Measurements from ENCODE around the gene SLC6A14.

GRCh38 chrX:113784796-113785232, 799.1 kb upstream of the HTR2C start:
- PRO-cap, result no peak
- RRBS, 2 experiments, result no CpG with 5 or more reads among the region's 6 CpGs

GRCh38 chrX:114726389-114726592, 142.4 kb downstream of the HTR2C start:
- PRO-cap, result no peak
- RRBS, 2 experiments, result no CpG with 5 or more reads among the region's 7 CpGs

GRCh38 chrX:115287130-115287590, 2.4 kb upstream of the LUZP4 start:
- PRO-cap, result unidirectional peak, minus-strand start at chrX:115287394
- RRBS, 2 experiments, result 51 to 98% methylated on average over 1 of the region's 4 CpGs

- PRO-cap, result no peak
- RRBS, 2 experiments, result no CpG with 5 or more reads among the region's 3 CpGs
These were observed 111.5 kb downstream of the LUZP4 start for GRCh38 chrX:115400995-115401509.

DNA sequence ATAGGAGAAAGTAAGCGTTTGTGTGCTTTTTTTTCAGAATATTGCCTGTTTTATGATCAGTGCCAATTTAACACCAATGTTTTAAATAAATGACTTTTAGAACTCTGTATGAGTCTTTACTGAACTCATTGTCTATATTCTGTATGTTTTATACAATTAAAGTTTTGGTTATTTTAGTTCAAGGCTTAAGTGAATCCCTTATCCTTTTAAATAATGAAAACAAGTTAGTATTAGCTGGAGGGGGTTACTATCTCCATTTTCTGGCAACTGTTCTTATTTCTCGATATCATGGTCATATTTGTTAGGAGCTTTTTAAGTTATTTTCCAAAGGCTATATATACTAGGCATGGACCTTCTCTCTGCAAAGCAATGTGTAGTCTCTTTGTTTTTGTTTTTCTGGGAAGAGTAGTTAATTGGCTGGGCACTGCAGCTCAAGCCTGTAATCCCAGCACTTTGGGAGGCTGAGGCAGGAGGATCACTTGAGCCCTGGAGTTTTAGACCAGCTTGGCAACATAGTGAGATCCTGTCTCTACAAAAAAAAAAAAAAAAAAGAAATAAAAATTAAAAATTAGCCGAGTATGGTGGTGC, 37.9 kb downstream of the PLS3 start:
- PRO-cap, result no peak
- RRBS, 2 experiments, result no CpG with 5 or more reads among the region's 3 CpGs

DNA sequence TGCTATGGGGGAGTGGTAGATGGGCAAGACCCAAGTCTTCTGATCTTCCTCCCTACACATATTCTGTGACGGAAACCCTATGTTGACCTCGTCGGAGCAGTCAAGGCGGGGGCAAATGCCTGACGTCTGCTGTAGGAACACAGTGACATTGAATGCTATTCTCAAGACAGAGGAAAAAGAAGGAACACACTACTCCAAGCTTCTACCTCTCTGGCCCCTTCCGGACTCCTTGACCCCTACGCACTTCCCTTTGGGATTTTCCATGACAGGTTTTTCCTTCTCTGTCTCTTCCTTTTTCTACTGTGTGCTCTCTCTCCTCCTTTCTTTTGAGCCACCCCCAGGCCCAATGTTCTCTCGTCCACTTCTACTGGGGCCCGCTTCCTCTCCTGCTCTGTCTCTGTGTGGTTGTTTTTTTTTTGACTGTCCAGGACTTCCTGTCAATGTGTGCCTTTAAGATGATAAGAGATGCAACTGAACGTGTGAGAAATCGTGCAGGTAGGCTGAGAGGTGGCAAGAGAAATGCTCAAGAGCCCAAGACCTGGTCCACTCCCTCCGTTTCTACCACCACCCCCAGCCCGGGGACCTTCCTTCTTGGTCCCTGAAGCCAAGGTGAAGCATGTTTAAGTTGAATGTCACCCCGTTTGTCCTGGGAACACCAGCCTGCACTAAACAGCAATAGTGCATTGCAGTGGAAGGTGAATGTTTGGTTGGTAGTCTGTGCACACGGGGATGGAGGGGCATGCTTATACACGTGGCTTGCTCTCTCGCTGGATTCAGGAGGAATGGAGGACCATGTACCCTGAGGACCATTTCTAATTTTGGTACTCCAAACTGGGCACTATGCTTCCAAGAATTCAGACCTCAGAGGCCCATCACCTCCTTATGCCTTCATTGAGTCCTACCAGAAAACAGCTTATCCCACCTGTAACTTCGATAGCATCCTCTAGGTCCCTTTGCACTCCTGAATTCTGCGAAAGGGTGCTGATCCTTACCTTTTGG, 270.8 kb upstream of the AGTR2 start:
- PRO-cap, result no peak
- RRBS, 2 experiments, result no CpG with 5 or more reads among the region's 19 CpGs

DNA sequence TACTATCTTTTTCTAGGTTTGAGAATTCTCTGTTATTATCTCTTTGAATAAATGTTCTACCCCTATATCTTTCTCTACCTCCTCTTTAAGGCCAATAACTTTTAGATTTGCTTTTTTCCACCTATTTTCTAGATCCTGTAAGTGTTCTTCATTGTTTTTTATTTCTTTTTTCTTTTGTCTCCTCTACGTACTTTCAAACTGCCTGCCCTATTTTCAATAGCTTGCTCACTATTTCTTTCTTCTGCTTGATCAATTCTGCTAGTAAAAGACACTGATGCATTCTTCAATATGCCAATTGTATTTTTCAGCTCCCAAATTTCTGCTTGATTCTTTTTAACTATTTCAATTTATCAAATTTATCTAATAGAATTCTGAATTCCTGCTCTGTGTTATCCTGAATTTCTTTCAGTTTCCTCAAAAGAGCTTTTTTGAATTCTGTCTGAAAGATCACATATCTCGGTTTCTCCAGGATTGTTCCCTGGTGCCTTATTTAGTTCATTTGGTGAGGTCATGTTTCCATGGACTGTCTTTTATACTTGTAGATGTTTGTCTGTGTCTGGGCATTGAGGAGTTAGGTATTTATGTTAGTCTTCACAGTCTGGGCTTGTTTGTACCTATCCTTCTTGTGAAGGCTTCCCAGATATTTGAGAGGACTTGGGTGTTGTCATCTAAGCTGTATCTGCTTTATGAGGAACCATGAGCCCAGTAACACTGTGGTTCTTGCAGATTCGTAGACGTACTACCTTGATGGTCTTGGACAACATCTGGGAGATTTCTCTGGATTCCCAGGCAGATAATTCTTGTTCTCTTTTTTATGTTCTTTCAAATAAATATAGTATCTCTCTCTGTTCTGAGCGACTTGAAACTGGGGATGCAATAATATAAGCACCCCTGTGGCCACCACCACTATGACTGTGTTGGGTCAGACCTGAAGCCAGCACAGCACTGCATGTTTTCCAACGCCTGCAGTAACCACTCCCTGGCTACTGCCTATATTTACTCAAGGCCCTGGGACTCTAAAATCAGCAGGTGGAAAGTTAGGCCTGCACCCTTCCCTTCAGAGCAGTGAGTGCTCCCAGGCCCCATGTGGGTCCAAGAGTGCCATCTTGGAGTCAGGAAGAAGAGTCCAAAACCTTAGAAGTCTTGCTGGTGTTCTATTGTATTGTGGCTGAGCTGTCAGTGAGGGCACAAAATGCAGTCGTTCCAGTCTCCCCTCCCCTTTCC, 236.2 kb upstream of the AGTR2 start:
- PRO-cap, result no peak
- RRBS, 2 experiments, result no CpG with 5 or more reads among the region's 7 CpGs

- PRO-cap, result no peak
- RRBS, 2 experiments, result no CpG with 5 or more reads among the region's 3 CpGs
These were observed 101.8 kb downstream of the AGTR2 start for GRCh38 chrX:116272198-116272903.

DNA sequence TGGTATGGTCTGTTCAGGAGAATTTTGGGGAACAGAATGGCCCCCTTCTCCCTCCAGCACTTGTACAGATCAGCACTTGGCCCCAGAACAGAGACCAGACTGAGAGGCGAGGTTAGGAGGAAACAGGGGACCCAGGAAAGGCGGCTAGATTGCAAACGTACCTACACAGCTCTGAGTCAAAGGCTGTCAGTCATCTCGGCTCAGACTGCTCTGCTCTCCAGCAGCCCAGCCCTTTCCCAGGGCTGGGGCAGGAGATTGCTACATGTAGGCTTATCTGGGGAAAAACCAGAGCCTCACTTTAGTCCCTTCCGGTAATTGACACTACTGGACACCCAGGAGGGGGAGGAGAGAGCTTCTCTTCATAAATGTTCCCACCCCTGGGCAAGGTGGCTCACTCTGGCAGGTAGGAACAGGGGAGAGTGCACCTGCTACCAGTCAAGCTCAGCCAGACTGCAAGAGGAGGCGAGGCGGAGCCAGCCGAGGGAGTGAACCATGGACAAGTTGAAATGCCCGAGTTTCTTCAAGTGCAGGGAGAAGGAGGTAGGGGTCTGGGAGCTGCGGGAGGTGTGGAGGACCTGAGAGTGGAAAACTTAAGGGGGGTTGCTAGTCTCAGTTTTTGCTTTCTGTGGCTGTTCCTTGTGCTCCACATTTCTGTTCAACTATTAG, at the start of gene SLC6A14:
SLC6A14 (plus strand) TSS at position 389 of the 666 bp plus-strand sequence.
- PRO-cap, result no peak
- RRBS, 2 experiments, result no CpG with 5 or more reads among the region's 10 CpGs

DNA sequence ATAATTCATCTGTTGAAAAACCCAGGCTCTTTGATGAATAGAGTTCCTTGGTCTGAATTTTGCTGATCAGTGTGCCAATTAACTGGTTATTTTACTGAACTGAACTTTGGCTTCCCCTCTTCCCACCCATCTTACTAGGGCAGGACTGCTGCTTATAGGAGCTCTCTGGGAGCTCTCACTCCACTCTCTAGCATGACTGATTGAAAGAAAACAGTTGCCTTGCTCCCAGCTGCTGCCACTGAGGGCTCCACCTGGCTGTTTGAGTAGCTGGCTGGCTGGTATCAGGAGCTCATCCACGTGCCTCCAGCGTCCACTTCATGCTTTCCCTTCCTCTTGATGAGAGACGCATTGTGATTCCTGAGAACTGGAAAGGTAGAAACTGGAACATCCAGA, 73.0 kb upstream of the KLHL13 start:
- PRO-cap, result no peak
- RRBS, 2 experiments, result no CpG with 5 or more reads among the region's 3 CpGs

GRCh38 chrX:118496345-118496768, 742 bp downstream of the DOCK11 start:
- PRO-cap, result bidirectional peak, plus-strand start at chrX:118496583, minus-strand start at chrX:118496509
- RRBS, 2 experiments, result 20% methylated on average over 7 of the region's 29 CpGs

- PRO-cap, result no peak
- RRBS, 2 experiments, result no CpG with 5 or more reads among the region's 5 CpGs
These were observed 56.4 kb upstream of the IL13RA1 start for GRCh38 chrX:118671039-118671473.

DNA sequence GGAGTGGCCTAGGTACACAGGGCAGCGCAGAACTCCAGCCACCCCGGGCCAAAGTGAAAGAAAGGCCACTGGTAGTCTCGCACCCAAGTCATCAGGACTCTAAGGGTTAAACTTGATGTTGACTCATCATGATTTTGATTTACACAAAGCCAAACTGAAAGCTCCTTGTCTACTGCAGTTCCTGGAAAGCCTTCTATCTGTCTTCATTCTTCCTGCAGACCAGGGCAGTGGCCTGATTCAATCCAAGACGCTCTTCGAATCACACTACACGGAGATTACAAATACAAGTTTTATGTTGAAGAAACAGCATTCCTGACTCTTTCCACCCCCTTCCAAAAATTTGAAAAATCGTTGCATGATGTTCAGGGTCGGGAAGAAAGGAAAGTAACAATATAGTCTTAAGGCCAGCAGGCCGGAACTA, 2.5 kb upstream of the IL13RA1 start:
- PRO-cap, result no peak
- RRBS, 2 experiments, result no CpG with 5 or more reads among the region's 9 CpGs

- PRO-cap, result bidirectional peak, plus-strand start at chrX:118839562, minus-strand start at chrX:118839481
- RRBS, 2 experiments, result 35 to 69% methylated on average over 22 of the region's 48 CpGs
These were observed 15.7 kb downstream of the ZCCHC12 start for GRCh38 chrX:118839274-118839804.

- PRO-cap, result no peak
- RRBS, 2 experiments, result 19 to 27% methylated on average over 10 of the region's 17 CpGs
These were observed 2.3 kb downstream of the LONRF3 start for GRCh38 chrX:118976600-118977310.

GRCh38 chrX:118992005-118993124, 17.9 kb downstream of the LONRF3 start:
- PRO-cap, result no peak
- RRBS, 2 experiments, result no CpG with 5 or more reads among the region's 13 CpGs

DNA sequence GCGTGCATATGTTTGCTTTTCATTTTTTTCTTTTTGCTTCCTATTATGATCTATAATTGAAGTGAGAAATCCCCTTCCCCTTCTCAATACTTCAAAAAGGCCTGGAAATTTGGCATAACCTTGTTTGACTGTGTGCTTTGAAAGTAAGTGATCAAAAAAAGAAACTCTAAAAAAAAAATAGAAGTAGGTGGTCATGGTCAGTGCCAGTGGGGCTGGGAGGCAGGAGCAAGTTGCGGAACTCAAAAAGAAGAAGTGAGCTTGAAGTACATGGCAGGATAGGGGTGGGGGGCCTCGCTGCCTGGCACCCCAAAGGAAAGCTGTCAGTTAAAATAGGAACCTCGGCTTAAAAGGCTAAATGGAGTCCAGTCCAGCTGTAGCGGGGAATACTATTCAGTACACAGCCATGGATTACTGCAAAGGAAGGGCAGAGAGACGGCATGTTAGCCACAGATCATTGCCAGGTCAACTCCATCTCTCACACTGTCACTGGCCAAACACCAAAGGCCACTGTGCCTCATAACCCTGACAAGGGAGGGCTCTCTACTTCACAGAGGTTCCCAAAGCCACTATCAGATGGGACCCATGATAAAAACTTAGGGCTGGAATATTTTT, 44.1 kb downstream of the UBE2A start:
- PRO-cap, result no peak
- RRBS, 2 experiments, result no CpG with 5 or more reads among the region's 6 CpGs

DNA sequence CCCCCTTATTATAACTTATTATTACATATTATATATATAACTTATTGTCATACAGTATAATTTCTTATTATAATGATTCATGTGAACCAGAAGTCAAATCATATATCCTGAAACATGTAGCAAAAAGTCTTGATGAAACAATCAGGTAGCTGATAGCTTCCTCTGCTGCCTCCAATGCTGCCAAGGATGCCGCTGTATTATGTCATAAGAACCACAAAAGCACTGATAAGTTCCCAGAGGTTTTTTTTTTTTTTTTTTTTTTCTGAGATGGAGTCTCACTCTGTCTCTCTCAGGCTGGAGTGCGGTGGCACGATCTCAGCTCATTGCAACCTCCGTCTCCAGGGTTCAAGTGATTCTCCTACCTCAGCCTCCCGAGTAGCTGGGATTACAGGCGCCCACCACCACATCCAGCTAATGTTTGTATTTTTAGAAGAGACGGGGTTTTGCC, 8.7 kb downstream of the SEPTIN6 start:
- PRO-cap, result no peak
- RRBS, 2 experiments, result no CpG with 5 or more reads among the region's 7 CpGs

- PRO-cap, result unidirectional peak, minus-strand start at chrX:119785464
- RRBS, 2 experiments, result no CpG with 5 or more reads among the region's 9 CpGs
These were observed 6.2 kb downstream of the RPL39 start for GRCh38 chrX:119784968-119785952.

DNA sequence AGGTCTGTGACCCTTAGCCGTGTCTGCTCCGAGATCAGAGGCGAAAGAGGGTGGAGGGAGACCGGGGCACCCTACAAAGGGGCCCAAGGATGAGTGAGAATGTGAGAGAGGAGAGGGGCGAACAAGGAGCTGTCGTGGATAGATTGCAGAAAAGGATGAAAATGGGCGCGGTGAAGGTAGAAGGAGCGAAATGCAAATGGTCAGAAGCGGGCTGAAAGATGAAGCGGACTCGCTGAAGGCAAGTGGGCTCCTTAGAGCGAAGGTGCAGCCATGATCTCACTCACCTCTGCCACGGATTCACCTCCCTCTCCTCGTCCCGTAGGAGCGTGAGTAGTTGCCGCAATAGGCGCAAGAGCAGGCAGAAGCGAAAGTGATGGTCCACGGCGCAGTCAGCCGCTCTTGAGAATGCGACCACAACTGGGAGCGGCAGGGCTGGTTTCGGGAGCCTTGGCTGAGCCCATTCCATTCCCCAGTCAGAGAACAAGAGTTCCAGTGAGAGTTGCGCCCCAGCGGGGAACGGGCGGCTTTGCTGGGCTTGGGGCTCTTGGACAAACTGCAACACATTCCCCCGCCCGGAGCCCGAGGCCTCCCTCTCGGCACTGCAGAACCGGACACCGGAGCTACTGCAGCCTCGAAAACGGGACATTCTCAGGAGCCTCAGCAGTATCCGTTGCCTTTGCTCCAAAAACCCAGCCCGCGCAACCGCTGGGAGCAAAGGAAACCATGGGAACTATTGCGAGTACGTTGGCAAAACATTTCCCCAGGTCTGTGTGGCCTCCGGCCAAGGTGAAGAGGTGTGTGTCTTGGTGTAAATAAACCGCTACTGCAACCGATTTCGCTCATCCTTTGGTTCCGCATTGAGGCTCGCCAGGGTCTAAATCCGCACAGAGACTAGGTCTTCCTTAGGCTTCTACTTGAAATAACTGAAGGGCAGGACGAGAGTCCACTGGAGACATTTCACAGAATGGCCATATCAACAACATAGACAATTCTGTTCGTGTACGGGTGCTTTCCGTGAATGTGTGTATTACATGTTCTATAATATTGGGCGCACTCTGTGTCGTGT, 5.8 kb upstream of the ZBTB33 start:
- PRO-cap, result bidirectional peak, plus-strand start at position 241 of the sequence, minus-strand start at position 153 of the sequence; bidirectional peak, plus-strand start at position 361 of the sequence, minus-strand start at position 372 of the sequence; bidirectional peak, plus-strand start at position 857 of the sequence, minus-strand start at position 700 of the sequence
- RRBS, 2 experiments, result 43 to 57% methylated on average over 3 to 4 of the region's 57 CpGs

All from HEK293 (cell line).